ENCODE results near the genes SRRM3 and SPDYE18.

DNA sequence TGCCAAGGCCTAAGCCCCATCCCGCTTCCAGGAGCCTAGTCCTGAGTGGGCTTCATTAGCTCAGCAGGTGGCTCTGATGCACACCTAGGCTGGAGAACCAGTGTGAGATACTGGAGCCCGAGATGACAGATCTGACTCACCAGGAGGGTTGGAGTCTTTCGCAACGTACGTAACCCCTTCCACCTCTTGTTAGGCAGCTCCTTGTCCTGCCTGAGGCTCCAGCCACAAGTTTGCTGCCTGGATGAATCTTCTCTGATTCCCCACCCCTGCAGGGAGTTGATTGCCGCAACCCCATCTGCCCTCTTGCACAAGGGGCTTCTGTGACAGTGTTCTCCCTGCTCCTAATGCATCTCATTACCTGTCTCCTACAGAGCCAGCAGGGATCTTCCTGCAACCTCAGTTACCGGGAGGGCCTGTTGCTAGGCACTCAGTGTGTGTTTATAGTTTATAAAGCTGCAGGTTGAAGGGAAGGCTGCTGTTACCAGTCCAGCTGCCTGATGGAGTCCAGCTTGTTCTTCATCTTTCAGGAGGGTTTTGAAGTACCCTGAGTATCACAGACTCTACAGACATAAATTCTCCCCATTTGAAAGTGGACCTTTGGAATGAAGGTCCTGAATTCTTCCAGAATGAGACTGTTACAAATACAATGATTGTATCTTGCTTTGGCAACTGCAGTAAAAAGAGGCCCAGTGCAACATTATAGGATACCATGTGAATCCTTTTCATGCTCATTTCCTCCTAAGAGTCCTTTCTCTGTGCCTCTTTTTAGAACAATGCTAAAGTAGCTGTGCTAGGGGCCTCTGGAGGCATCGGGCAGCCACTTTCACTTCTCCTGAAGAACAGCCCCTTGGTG lies 6.4 kb downstream of the MDH2 start:
- PRO-cap, result no peak
- RRBS, 2 experiments, result no CpG with 5 or more reads among the region's 8 CpGs

DNA sequence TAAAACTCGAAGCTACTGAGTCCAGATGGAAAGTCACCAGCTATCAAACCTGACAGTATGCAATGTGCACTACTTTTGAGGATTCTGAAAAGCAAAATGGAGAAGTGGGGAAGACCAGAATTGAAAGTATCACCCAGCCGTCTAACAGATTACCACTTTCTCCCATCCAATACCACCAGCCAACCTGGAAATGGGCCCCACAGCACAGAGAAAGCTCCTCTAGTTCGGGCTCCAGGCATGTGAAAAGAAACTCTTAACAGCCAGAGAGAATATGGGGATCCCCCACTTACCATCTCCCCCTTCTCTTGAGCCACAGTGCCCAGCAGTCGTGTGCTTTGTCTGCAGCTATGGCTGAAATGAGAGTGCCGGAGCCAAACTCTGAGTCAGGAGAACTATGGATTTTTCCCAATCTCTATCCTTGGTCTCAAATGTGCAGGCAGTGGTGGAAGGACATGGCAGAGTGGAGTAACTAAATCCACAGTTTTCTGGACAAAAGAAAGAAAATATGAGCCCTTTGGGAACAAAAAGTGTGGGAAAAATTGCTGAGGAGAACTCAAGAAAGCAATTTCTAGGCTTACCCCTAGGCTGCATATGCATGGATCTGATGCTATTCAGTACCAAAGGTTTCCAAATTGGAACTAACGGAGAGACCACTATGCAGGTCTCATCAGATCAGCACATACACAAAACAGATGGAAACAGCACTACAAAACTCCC lies 67.6 kb upstream of the SRRM3 start:
- PRO-cap, result no peak
- RRBS, 2 experiments, result no CpG with 5 or more reads among the region's 6 CpGs

- PRO-cap, result bidirectional peak, plus-strand start at chr7:76201938, minus-strand start at chr7:76201588
- RRBS, 2 experiments, result no CpG with 5 or more reads among the region's 52 CpGs
These were observed at the start of gene SRRM3 for GRCh38 chr7:76201497-76202123. SRRM3 (plus strand) TSS chr7:76201896.

GRCh38 chr7:76377487-76378042 lies 18.8 kb upstream of the YWHAG start:
- PRO-cap, result no peak
- RRBS, 2 experiments, result no CpG with 5 or more reads among the region's 8 CpGs

- PRO-cap, result no peak
- RRBS, 2 experiments, result no CpG with 5 or more reads among the region's 14 CpGs
These were observed 3.4 kb downstream of the DTX2 start for GRCh38 chr7:76464653-76465504.

- PRO-cap, result no peak
These were observed 36.6 kb upstream of the SPDYE16 start for GRCh38 chr7:76579472-76580381.

GRCh38 chr7:76582793-76583751 lies 40.0 kb upstream of the SPDYE16 start:
- PRO-cap, result no peak
- RRBS, 2 experiments, result no CpG with 5 or more reads among the region's 3 CpGs

DNA sequence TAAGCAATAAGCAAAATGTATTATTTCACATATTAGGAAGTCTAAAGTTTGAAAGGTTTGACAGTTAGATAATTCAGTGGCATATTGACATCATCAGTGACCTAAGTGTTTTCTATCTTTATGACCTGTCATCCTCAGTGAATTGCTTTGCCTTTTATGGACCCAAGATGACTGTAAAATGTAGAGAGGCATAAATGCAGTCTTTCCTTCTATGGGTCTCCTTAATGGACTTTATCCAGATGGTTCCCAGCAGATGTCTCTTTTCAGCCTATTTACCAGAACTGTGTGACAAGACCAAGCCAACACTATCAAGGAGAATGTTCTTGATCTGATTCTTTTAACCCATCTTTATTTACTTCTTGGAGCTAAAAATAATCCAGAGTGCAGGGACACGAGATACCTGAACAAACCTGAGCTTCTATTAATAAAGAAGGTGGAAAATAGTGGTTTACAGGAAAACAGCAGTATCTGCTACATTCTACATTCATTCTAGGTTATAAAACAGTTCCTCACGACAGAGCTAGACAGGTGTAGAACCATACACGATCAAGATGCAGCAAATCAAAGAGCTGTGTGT lies 192.8 kb downstream of the SPDYE17 start:
- PRO-cap, result no peak
- RRBS, 2 experiments, result no CpG with 5 or more reads among the region's 3 CpGs

- PRO-cap, result no peak
- RRBS, 2 experiments, result no CpG with 5 or more reads among the region's 17 CpGs
These were observed 40.1 kb downstream of the SPDYE17 start for GRCh38 chr7:76991955-76992473.

- PRO-cap, result no peak
- RRBS, 2 experiments, result no CpG with 5 or more reads among the region's 10 CpGs
These were observed 8.6 kb downstream of the SPDYE18 start for GRCh38 chr7:77053635-77054291.

GRCh38 chr7:77062452-77062851 lies at the start of gene SPDYE18:
SPDYE18 (minus strand) TSS chr7:77062558.
- PRO-cap, result no peak
- RRBS, 2 experiments, result no CpG with 5 or more reads among the region's 2 CpGs

GRCh38 chr7:77068527-77069083 lies 6.2 kb upstream of the SPDYE18 start:
- PRO-cap, result no peak
- RRBS, 2 experiments, result no CpG with 5 or more reads among the region's 2 CpGs

DNA sequence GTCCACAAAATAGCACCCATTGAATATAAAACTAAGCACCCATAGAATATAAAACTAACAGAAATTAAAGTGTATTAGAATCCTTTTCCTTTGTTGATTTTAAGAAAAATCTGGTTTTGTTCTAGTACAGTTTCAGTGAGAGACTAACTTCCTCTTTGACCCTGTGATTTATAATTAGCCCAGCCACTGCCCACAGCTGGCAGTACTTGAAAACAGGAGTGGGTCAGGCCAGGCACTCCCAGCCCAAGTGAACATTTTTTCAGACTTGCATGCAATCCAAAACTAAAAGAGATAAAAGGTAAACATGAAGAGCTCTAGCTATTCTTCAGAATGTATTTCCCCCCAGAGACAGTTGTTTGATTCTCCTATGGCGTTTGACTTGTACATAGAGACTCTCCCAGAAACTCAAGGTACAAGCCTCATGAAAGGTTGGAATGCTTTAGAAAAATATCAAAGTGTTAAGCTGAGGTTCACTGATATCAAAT lies 70.1 kb upstream of the FGL2 start:
- PRO-cap, result no peak
- RRBS, 2 experiments, result no CpG with 5 or more reads among the region's 1 CpG

DNA sequence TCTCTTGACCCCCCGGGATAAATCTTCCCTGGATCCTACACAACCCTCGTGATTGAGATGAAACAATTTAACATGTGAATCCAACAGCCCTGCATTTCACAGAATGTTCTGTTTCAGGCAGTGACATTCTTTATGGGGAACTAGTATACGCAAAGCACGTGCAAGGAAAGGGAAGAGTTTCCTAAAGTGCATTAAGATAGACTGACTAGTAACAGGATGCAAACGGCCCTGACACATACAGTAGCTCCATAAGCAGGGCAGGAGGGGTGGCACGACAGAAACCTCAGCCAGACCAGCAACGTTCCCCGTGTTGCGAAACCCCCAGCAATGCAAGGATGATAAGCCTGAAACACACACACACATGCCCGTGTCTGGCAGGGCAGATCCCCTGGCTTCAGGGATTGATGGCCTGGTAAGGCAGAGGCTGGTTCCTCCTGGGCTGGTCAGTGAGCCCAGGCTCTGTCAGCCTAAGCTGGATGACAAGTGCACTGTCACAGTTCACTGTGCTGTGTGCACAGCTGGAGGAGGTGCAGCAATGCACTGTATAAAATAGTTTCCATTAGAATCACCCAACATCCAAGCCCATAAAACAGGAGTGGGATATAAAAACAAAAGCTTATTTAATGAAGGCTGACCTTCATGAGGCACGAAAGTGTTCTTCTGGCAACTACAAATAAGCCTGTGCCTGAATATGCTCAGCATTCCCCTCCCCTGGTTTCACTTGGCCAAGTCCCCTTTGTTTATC lies 89.0 kb downstream of the GSAP start:
- PRO-cap, result no peak
- RRBS, 2 experiments, result no CpG with 5 or more reads among the region's 11 CpGs

- PRO-cap, result bidirectional peak, plus-strand start at chr7:77537076, minus-strand start at chr7:77536846
- RRBS, 2 experiments, result 2 to 4% methylated on average over 5 of the region's 36 CpGs
These were observed 615 bp upstream of the PTPN12 start for GRCh38 chr7:77536382-77536978.

DNA sequence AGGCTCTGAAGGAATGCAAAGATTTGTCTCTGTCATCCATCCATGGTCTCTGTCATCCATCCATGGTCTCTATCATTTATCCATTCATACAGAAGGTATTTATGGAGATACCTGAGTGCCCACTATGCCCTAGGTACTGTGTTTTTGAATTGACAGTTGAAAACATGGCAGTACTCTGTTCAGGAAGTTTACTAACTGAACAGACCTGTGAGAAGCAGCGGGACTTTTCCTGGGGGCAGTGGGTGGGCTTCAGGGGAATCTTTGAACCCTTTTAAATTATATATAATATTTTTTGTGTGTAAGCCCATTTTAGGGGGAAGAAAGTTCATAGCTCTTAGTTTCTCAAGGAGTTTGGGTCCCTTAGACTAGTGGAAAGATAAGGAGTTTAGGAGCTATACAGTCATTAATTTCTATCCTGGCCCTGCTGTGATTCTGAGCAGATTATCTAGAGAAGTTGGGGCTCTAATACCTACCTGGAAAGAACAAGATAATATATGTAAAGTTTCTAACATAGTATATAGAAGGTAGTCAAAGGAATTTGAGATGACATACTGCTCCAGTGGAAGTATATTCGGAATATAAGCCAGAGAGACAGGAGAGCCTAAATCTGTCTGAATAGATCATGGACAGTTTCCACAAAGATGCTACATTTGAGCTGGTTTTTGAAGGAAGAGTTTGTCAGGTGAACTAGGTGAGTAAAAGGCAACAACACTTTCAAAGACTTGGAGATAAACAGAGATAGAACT lies 10.2 kb downstream of the PTPN12 start:
- PRO-cap, result no peak
- RRBS, 2 experiments, result no CpG with 5 or more reads among the region's 2 CpGs

- PRO-cap, result no peak
- RRBS, 2 experiments, result no CpG with 5 or more reads among the region's 3 CpGs
These were observed 50.6 kb downstream of the PTPN12 start for GRCh38 chr7:77587663-77588177.

DNA sequence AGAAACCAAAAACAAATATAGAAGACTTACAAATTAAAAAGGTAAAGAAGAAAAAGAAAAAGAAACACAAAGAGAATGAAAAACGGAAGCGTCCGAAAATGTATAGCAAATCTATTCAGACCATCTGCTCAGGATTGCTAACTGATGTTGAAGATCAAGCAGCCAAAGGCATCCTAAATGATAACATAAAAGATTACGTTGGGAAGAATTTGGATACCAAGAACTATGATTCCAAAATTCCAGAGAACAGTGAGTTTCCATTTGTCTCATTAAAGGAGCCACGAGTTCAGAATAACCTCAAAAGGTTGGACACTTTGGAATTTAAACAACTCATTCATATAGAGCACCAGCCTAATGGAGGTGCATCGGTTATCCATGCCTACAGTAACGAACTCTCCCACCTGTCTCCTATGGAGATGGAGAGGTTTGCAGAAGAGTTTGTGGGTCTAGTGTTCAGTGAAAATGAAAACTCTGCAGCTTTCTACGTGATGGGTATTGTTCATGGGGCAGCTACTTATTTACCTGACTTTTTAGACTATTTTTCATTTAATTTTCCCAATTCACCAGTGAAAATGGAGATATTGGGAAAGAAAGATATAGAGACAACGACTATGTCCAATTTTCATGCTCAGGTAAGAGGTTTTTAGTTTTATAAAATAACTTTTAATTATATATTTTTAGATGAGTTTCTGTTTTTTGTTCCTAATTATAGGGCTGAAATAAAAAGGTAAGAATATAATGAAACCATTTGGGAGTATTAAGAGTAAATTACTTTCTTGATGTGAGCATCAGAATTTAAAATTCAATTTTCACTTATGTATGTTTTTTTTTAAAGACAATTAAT lies 48.6 kb downstream of the TMEM60 start:
- PRO-cap, result no peak
- RRBS, 2 experiments, result no CpG with 5 or more reads among the region's 9 CpGs

- PRO-cap, result bidirectional peak, plus-strand start at chr7:77798016, minus-strand start at chr7:77797721
- RRBS, 2 experiments, result no CpG with 5 or more reads among the region's 8 CpGs
These were observed 719 bp downstream of the TMEM60 start for GRCh38 chr7:77797511-77797919.

- PRO-cap, result no peak
- RRBS, 2 experiments, result no CpG with 5 or more reads among the region's 2 CpGs
These were observed 36.2 kb upstream of the TMEM60 start for GRCh38 chr7:77834425-77834901.

All from HEK293 (cell line).